Metanephros (tissue), 2 donors: ENCODE results near the gene ERBB4.

GRCh38 chr2:210171951-210172569 is 851 bp upstream of the KANSL1L start:
- RAMPAGE, long total RNA: no peak

GRCh38 chr2:210553311-210553849 is 3.0 kb upstream of the CPS1 start:
- RAMPAGE, long total RNA: no peak

GRCh38 chr2:210558530-210559603 is 2.5 kb downstream of the CPS1 start:
- RAMPAGE, long total RNA: no peak

DNA sequence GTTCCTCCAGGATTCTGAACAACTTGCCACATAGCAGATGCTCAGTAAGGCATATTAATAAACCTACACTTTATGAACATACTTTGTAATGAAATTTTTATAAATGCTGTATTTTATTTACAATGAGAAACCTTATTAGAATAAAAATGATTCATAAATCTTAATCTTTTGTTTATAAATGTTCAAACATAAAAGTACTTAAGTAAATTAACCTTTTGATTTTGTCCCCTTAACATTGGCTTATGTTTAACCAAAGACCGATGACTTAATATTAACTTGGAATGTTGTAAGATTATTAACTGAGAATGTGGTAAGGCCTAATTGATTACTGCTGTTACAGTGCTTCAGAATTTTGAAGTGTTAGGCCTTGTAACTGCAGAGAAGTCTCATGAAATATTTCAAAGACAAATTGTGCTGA is 5.7 kb downstream of the CPS1 start:
- RAMPAGE, long total RNA: no peak

DNA sequence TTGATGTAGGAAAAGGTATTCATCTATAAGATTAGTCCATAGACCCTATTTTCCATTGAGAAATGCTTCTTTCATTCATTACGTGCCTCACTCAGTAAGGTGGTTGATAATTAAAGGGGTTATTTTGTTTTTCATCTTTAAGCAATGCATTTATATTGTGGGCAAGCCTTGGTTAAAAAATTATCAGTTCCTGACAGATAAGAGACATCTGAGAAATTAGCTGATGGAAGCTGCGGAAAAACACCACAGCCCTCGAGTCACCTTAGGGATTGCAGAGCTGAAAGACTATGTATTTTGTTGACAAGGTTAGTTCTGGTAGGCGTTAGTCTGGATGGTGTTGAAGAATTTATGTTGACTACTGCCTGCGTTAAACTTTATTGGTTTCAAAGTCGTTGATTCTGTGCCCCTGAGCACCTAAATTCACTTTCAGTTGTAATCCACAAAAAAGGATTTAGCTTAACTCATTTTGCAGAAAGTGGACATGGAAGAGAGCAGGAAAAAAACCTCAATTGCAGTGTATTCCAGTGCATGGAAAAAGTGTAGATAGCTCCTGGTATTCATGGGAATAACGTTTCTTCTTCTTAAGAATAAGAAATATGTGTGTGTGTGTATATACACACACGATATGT is 18.6 kb downstream of the CPS1 start:
- RAMPAGE, long total RNA: no peak

DNA sequence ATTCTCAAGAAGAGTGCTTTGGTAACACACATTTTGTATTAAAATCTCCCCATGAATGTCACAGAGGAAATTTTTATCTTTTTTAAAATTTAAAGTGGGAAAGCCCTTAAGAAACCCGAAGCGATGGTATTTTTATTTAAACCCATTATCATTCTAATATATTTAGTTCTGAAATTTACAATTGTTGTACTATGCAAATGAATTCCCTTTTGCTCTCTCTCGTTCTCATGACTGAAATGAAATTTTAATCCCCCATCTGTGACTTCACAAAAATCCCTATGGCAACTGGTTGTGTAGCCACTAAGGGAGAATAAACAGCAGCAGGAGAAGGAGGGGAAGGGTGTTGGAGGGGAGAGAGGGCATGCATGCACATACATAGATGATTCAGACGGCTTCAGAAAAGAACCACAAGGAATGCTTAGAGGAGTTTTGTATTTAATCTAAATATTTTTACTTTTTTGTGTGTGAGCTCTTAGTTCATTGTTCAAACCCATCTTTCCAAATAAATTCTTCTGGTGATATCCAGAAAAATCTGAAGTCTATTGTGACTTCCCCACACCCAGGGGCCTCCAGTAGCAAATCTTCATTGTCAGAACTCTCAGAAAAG is 36.8 kb downstream of the CPS1 start:
- RAMPAGE, long total RNA: no peak

GRCh38 chr2:210630852-210631285 is 74.5 kb downstream of the CPS1 start:
- RAMPAGE, long total RNA: no peak

DNA sequence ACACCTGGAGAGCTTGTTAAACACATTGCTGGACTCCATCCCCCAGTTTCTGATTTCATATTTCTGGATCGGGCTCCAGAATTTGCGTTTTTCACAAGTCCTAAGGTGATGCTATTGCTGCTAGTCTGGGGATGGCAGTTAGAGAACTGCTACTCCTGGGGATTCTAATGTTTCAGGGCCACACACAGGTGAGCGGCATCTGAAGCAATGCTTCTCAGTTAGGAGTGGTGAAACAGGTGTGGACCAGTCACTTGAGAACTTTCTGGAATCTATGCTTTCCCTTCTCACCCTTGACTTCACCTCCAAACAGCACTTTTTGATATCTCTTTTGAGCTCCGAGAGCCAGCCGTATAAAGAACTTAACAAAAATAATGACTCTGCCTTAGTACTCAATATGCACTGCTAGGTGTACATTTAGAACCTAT is 100.5 kb downstream of the CPS1 start:
- RAMPAGE, long total RNA: no peak

DNA sequence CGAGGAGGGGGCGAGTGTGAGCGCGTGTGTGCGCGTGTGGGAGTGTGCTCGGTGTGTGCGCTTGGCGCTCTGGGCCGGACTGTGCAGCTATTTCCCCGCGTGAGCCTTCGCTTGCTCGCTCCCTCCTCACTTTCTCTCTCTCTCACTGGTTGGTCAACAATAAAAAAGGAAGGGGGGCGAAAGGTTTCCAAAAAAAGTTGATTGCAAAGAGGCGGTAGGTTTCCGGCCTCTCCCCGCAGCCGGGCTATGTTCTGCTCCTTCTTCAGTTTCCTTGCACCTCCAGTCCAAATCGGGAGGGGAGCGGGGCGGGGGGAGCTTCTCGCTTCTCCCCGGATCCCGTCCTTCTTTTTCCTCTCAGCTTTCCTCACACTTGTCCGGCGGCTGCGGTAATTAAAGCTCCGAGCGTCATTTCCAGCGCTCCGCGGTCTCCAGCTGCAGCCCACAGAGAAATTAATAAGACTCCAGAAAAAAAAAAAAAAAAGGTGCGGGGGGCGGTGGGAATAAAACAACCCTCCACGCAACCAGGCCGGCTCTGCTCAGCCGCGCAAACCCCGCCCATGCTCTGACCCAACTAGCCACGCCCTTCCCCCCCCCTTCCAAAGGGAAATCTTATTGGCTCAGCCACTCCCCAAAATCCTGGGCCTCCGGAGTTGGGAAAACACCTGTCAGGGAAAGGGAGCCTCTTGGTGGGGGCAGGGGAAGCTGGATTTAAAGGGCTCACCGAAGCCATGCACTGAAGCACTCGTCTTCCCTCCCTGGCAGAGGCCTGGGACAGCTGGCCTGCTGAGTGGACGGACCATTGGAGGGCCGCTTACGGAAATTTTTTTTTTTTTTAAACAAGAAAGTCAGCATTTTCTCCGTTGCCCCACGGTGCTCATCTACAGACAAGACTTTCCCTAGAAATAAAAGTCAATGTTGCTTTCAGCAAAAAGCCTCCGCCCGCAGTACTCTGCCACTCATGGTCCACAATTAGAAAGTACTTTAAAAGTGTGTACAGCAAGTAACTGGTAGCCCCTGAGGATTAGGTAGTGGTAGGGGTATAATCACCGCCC is at the start of gene ERBB4:
TSS of gene ERBB4 (minus strand) at position 83 of the 1,052 bp plus-strand sequence.
- RAMPAGE, long total RNA: start-site peak on the minus strand centred at position 364 of the sequence, 5 bp wide, 62 and 30 reads in 2 replicates

GRCh38 chr2:212903194-212903780 is 248.1 kb downstream of the IKZF2 start:
- RAMPAGE, long total RNA: no peak

- RAMPAGE, long total RNA: no peak
These were observed 149.8 kb downstream of the IKZF2 start for GRCh38 chr2:213001532-213002010.

GRCh38 chr2:213021989-213022696 is 129.3 kb downstream of the IKZF2 start:
- RAMPAGE, long total RNA: no peak

DNA sequence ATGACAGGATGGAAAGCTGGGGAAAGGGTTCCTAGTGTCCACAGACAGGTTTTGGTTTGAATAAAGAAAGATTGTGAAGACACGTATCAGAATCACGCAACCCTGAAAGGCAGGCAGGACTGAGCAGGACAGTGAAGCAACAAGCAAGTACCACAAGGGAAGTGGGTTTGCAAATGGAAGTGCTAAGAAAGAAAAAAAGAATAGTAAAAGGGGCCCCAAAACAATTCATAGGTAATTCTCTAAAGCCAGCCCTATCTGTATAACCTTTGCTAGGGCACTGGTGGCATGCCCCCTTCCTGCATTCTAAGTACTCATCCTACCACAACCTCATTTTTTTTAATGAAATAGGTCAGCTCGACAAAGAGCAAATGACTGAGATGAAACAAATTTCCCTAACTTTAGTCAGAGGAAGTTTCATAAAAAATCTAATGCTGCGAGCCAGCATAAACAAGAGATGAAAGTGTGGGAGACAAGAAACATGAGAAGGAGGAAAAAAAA is 32.3 kb downstream of the IKZF2 start:
- RAMPAGE, long total RNA: no peak

- RAMPAGE, long total RNA: no peak
These were observed 18.7 kb downstream of the IKZF2 start for GRCh38 chr2:213132605-213133235.

DNA sequence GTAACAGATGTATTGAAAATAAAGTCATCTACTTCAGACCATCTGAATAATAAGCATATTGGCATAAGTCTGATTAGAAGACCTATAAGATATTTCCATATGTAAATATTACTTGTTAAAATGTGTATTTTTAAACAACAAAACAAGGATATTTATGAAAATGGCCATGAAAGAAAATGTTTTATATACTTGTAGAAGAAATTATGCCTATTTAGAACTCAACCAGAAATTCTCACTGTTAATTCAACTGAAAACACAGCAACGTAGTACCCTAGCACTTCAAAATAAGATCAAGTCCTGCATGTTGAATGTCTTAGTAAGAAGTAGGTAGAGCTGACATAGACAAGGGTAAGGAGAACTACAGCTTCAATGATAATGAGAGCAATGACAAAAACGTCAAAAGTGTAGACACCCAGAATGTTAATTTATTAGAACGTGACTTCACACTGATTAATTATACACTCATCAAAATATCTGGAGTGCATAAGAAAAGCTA is 13.8 kb downstream of the IKZF2 start:
- RAMPAGE, long total RNA: no peak

- RAMPAGE, long total RNA: no peak
These were observed 2.0 kb downstream of the IKZF2 start for GRCh38 chr2:213149237-213150074.

DNA sequence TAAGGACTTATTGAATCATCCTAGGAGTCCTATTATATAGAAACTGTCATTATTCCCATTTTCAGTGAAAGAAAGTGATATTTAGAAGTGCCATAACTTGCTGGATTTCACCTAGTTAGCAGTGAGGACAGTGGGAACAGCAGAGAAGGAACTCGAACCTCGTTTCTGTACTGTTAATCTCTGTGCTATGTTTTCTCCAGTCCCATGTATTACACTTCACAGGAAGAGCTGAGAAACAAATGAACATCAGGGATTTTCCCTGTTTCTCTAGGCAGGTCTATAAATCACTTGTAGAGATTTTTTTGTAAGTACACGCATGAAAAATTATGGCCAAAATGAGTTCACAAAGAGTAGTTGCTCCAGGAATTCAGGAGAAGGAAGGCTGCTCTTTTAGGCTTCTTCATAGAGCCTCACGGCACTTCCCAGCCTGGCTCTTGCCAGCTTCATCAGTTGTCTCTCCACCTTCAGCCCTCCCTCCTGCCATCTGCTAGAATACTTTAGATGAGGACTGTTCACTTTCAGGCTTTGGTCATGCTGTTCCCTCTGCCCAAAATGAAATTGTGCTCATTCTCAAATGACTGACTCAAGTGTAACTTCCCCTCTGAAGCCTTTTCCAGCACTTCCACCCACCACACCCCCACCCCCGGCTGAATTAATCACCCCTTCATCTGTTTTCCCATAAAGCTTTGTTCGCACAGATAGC is 1.7 kb upstream of the ABCA12 start:
- RAMPAGE, long total RNA: no peak

- RAMPAGE, long total RNA: no peak
These were observed 44.4 kb downstream of the FN1 start for GRCh38 chr2:215391390-215391964.

DNA sequence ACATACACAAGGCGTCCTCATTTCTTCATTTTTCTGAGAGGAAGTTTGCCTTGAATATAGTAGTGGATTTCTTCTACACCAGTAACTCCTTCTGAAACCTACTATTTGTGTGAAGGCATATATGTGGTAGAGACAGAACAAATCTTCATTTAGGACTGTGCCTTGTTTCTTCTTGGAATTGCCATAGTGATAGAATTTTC is 3.1 kb upstream of the FN1 start:
- RAMPAGE, long total RNA: no peak

DNA sequence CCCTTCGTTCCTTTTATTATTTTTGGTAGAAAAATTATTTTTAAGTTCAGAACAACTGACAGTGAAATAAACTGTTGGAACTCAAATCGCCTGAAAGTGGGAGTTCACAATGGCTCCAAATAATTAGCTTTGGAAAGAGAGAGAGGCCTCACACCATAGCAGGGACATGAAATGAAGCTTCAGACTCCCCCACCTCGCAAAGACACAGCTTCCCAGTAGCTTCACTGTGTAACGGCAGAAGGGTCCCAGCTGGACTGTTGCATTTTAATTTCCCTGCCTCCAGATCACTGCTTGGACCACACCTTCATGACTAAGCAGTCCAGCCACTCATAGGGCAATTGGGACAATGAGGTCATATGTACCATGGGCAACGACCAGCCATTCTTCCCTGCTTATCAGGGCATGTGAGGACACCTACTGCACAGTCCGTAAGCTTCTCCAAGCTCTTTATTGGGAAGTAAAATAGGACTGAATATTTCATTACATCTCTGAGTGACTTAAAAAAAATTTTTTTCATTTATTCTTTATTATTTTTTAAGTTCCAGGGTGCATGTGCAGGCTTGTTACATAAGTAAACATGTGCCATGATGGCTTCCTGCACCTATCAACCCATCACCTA is 183.1 kb downstream of the MREG start:
- RAMPAGE, long total RNA: no peak